Karpas-422 (cell line): ENCODE measurements around a stretch of chr1.

- PRO-cap = no peak
- RAMPAGE, long total RNA = no peak
These were observed 990 bp upstream of the ZBTB7B start for GRCh38 chr1:155001631-155001992.

- PRO-cap = no peak
- RAMPAGE, long total RNA = no peak
These were observed 5.2 kb downstream of the ZBTB7B start for GRCh38 chr1:155007841-155008242.

DNA sequence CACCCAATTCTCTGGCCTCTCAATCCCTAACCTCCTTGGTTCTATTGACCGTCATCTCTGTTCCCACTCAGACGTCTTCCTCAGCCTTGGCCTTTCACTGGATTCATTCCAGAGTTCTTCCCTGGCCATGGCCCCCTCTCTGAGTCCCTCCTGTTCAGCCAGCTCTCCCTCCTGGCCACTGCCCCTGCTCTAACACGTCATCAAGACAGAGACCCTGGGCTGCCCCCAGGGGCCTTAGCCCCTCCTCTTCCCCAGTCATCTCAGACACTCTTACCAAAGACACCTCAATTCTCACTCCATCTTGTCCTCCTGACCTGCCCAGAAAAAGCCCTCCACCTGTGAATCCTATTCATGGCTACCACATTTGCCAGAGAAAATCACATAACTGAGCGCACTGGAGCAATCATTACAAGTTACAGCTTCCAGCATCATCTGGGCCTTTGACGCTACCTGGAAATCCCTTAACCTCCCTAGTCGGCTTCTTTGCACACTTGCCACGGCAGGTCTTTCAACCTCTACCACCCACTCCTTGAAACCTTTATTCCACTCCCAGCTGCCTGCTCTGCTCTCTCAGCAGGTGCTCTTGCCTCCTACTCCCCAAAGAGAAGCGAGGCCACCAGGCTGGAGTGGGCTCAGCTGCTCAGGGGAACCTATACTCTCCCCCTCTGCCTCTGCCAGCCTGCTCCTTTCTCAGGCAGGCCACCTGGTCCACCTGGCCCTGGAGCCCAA, 14.0 kb downstream of the DCST2 start:
- PRO-cap = no peak
- RAMPAGE, long total RNA = no peak

DNA sequence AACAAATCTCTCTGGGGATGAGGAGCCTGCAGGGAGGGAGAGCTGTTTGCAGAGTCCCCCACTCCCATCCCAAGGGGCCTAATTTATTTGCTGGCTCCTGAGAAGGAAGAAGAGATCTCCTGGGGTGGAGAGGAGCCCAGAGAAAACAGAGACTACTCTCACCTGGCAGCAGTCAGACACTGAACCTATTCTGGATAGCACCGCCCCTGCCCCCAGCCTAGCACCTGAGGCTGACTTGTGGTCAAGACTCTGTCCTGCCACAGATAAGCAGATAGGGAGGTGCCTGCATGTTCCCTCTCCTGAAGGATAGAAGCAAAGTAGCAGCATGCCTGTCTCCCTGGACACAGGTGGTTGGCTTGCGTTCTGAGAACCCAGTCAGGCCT, 1.4 kb upstream of the EFNA3 start:
- PRO-cap = no peak
- RAMPAGE, long total RNA = no peak

GRCh38 chr1:155082940-155083669, 4.5 kb downstream of the EFNA3 start:
- PRO-cap = no peak
- RAMPAGE, long total RNA = no peak

- PRO-cap = no peak
- RAMPAGE, long total RNA = no peak
These were observed 1.3 kb upstream of the SLC50A1 start for GRCh38 chr1:155134139-155134879.

GRCh38 chr1:155174093-155175198, 797 bp downstream of the TRIM46 start:
- PRO-cap = no peak
- RAMPAGE, long total RNA = no peak

GRCh38 chr1:155184289-155185342, 11.0 kb downstream of the TRIM46 start:
- PRO-cap = no peak
- RAMPAGE, long total RNA = no peak

GRCh38 chr1:155186116-155187281, 12.8 kb downstream of the TRIM46 start:
- PRO-cap = no peak
- RAMPAGE, long total RNA = no peak

DNA sequence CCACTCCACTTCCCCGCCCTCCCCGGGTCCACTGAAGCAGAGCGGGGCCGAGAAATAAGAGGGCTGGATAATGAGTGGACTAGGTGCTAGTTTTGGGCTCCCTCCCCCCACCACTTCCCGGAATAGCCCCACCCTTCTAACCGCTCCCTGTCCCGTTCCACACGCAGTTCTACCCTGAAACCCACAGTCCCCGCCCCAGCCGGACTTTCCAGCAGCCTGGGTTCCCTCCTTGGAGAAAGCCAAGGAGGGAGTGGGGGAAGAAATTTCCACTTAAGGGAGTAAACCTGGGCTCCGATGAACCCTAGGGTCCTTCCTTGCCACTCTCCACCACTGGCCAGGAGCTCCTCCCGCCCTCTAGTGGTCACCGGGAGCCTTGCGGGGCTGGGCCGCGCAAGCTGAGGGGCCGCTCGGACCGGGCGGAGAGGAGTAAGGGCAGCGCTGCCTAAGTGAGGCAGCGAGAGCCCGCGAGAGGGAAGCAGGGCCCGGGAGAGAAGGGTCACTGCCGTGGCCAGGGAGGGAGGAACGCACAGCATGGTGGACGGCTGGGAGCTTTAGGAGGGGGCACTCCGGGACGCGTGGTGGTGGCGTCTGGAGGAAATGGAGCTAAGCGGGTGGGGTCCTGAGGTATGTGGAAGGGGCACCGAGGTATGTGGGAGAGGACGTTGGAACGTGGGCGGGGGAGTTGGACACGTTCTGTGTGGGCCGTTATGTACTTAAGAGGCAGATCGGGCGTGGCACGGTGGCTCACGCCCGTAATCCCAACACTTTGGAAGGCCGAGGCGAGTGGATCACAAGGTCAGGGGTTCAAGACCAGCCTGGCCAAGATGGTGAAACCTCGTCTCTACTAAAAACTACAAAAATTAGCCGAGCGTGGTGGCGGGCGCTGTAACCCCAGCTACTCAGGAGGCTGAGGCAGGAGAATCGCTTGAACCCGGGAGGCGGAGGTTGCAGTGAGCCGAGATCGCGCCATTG, 14.1 kb downstream of the THBS3 start:
- PRO-cap = bidirectional peak, plus-strand start at position 499 of the sequence, minus-strand start at position 338 of the sequence
- RAMPAGE, long total RNA = no peak

GRCh38 chr1:155195140-155195633, 12.5 kb downstream of the THBS3 start:
- PRO-cap = no peak
- RAMPAGE, long total RNA = no peak

DNA sequence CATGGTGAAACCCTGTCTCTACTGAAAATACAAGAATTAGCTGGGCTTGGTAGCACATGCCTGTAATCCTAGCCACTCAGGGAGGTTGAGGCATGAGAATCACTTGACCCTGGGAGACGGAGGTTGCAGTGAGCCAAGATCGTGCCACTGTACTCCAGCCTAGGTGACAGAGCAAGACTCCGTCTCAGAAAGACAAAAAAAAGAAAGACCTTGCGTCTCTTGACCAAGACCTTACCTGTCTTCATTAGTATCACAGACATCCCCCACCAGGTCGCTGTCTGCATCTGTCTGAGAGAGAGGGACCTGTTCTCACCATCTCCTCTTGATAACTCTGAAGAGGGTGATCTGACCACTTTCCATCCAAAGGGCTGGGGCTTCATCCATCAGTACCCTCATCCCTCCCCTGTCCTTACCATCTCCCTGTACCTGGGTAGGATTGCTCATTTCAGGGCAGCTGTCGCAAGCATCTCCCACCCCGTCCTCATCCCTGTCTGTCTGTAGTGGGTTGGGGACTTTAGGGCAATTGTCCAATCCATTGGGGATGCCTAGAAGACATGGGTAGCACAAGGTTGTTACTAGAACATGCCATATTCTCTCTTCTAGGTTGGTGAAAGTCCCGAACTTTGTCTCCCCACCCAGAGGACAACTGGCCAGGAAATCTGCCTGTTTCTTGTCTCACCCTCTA, 8.0 kb downstream of the THBS3 start:
- PRO-cap = no peak
- RAMPAGE, long total RNA = no peak

DNA sequence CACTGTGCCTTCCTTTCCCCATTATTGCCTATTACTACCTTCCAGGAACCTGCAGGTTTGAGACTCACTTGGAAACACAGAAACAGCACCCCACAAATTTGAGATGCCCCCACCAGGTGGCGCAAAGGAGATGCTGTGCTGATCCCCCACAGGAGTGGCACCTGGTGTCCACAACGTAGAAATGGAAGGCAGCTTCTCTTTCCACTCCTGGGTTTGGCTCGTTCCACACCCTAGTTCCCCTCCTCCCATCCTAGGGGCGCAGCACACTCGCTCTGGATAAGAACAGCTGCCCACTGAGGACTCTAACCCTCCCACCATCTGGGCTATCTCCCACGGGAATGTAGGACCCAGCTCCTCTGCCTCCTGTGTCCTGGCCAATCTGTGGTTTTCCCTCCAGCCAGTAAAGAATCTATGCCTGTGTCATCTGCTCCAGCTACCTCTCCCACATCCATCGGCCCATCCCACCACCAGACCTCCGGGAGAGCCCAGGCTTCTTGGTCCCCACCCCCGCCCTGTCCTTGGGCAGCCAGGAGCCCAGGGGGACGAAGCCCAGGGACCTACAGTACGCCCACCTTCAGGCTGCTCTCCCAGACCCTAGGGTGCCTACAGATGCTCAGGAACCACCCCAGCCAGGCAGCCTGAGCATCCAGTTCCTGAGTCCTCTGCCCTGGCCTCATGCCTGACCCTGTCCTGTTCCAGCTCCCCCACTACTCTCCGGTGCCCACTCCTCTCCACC, 626 bp downstream of the THBS3 start:
- PRO-cap = no peak
- RAMPAGE, long total RNA = no peak

- PRO-cap = no peak
- RAMPAGE, long total RNA = no peak
These were observed 6.0 kb downstream of the MTX1 start for GRCh38 chr1:155214471-155214887.

- PRO-cap = no peak
- RAMPAGE, long total RNA = no peak
These were observed 1.0 kb upstream of the SCAMP3 start for GRCh38 chr1:155262864-155263893.

DNA sequence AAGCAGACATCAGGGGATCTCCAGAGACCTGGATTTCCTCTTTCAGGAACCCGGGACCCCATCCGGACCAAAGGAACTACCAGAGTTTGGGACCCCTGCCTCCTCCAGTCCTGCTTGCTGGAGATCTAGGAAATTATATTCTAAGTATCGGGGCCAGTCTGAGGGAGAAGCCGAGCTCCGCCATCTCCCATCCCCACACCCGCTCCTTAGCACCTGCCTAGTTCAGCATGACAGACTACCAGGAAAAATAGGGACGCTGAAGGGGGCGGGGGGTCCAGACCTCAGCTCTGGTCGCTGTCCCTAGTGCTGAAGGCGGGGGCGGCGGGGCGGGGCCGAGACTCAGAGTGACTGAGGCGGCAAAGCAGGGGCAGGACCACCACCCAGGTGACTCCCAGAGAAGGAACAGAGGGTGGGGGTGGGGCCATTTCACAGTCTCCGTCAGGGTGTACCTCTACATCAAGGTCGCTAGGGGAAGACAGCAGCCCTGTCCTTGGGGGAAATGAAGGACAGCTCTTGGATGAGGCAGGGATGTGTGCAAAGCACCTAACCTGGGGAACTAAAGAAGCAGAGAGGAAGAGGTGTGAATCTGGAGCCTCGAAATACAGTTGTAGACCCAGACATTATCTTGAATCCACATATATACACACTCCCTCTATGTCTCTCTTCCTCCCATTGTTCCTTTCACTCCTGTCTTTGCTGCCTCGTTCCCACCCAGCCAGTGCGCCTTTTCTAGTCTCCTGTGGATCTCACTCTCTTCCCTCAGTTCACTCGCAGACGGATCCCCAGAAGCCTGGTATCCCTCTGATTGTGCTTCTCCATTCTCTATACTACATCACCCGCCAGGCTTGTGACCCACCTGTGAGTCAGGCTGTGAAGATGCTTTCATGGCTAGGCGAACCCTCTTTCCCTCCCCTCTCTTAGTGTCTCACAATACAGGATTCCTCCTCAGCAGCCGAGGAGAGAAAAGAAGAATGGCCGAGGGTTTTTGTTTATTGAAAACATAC, 1.1 kb downstream of the HCN3 start:
- PRO-cap = no peak
- RAMPAGE, long total RNA = no peak

DNA sequence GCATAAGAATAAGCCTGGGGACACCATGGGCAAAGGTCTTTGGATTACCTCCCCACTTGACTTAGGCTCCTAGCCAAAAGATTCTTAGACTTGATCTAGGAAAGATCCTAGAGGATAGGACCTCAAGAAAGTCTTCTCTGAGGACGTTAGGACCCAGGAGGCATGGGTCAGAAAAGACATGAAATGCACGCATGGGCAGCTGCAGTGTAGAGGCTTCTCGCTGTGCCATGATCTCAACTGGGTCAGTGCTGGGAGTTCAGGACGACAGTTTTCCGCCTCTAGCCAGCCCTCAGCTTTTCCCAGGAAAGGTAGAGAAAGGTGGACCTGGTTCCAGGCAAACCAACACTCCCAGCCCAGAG, 26.5 kb downstream of the MSTO1 start:
- PRO-cap = no peak
- RAMPAGE, long total RNA = no peak

DNA sequence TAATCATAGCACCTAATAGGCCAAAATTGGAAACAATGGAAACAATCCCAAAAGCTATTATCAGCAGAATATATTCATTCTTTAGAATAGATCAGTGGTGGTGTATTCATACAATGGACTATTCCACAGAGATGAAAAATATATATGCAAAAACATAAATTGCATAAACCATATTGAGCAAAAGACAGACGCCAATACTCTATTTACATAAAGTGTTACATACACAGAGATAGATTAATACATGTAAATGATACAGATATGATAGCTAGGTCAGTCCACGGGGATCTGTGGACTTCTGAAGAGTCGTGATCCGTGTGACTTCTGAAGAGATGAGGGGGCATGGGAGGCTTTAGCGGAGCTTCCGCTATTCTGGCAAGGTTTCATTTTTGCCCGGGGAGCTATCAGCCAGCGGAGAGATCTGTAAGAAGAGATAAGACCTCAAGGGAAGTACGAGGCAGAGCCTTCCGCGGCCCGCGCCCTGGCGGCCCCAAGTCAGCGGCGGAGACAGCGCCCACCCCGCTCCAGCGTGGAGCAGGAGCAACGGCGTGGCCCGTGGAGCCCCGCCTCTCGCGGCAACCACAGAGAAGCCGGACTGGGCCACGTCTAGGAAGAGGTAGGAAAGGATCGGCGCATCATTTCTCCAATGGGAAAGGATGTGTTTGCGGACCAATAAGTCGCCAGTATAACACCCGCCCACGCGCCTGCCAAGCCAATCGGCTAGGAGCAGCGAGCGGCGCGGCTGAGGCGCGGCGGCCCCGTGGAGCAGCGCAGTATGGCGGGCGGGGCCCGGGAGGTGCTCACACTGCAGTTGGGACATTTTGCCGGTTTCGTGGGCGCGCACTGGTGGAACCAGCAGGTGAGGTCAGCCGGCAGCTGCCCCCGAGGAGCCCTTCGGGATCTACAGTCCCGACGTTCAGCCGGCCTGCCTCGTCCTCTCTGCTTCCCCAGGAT, 56.4 kb downstream of the DAP3 start:
- PRO-cap = bidirectional peak, plus-strand start at position 326 of the sequence, minus-strand start at position 371 of the sequence
- RAMPAGE, long total RNA = no peak

- PRO-cap = no peak
- RAMPAGE, long total RNA = no peak
These were observed 793 bp upstream of the KHDC4 start for GRCh38 chr1:155934878-155935533.

GRCh38 chr1:156001580-156001942, 19.2 kb downstream of the SSR2 start:
- PRO-cap = no peak
- RAMPAGE, long total RNA = no peak